Kidney epithelial cell (primary cell): ENCODE measurements around a stretch of chr20.

GRCh38 chr20:57552374-57553011 is 8.4 kb upstream of the PCK1 start:
- RAMPAGE, long total RNA, result no peak
- RRBS, result no CpG with 5 or more reads among the region's 9 CpGs

- RAMPAGE, long total RNA, result no peak
- RRBS, result no CpG with 5 or more reads among the region's 27 CpGs
Observed at GRCh38 chr20:57561288-57562368, 718 bp downstream of the PCK1 start.

- RAMPAGE, long total RNA, result no peak
- RRBS, result no CpG with 5 or more reads among the region's 30 CpGs
Observed at GRCh38 chr20:57562852-57563925, 2.3 kb downstream of the PCK1 start.

DNA sequence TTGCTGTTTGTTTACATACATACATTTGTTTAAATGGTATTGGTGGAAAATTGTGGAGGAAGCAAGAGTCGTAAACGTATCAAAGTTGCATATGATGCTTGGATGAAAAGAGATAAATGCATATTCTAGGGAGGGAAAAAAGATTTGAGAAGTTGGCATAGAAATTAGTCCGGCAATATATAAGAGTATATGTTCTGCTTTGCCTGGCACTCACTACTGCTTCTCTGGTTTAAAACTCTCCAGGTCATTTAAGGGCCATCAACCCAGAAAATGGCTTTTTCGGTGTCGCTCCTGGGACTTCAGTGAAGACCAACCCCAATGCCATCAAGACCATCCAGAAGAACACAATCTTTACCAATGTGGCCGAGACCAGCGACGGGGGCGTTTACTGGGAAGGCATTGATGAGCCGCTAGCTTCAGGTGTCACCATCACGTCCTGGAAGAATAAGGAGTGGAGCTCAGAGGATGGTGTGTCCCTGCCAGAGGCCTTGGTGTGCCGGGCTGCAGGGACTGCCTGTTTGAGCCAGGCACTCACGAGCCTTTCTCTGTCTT is 3.1 kb downstream of the PCK1 start:
- RAMPAGE, long total RNA, result no peak
- RRBS, result no CpG with 5 or more reads among the region's 13 CpGs

DNA sequence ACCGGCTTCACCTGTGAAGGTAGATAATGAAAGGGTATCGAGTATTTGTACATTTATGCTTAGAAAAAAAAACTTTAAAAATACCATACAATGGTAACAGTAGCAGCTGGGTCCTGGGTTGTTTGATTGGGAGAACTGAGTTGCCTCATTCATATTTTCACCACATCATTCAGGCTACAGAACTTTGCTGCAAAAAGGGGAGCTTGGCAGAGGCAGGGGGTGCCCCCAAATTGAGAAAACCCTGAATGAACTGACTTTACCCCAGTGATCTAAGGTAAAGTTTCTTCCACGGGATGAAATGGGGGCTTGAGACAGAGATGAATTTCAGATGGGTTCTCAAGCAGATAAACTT is 8.8 kb downstream of the PCK1 start:
- RAMPAGE, long total RNA, result no peak
- RRBS, result no CpG with 5 or more reads among the region's 3 CpGs

- RAMPAGE, long total RNA, result no peak
- RRBS, result 73% methylated on average over 2 of the region's 23 CpGs
Observed at GRCh38 chr20:57593574-57594443, 26.4 kb downstream of the ZBP1 start.

DNA sequence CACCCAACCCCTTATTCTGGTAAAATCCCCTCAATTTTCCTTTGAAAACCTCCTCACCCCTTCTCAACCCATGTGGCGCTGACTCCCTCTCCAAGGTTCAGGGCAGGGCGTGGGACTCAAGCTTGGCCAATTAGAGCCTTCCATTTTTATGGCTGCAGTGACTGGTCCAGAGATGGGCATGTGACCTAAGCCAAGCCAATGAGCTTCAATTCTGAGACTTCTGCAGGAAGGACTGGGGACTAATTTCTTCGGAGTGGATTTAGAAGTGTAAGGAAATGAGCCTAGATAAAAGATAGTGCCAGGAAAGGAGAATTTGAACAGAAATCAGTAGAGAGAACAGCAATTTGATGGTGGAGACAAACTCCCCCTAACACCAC is 10.0 kb upstream of the ZBP1 start:
- RAMPAGE, long total RNA, result no peak
- RRBS, result no CpG with 5 or more reads among the region's 3 CpGs

DNA sequence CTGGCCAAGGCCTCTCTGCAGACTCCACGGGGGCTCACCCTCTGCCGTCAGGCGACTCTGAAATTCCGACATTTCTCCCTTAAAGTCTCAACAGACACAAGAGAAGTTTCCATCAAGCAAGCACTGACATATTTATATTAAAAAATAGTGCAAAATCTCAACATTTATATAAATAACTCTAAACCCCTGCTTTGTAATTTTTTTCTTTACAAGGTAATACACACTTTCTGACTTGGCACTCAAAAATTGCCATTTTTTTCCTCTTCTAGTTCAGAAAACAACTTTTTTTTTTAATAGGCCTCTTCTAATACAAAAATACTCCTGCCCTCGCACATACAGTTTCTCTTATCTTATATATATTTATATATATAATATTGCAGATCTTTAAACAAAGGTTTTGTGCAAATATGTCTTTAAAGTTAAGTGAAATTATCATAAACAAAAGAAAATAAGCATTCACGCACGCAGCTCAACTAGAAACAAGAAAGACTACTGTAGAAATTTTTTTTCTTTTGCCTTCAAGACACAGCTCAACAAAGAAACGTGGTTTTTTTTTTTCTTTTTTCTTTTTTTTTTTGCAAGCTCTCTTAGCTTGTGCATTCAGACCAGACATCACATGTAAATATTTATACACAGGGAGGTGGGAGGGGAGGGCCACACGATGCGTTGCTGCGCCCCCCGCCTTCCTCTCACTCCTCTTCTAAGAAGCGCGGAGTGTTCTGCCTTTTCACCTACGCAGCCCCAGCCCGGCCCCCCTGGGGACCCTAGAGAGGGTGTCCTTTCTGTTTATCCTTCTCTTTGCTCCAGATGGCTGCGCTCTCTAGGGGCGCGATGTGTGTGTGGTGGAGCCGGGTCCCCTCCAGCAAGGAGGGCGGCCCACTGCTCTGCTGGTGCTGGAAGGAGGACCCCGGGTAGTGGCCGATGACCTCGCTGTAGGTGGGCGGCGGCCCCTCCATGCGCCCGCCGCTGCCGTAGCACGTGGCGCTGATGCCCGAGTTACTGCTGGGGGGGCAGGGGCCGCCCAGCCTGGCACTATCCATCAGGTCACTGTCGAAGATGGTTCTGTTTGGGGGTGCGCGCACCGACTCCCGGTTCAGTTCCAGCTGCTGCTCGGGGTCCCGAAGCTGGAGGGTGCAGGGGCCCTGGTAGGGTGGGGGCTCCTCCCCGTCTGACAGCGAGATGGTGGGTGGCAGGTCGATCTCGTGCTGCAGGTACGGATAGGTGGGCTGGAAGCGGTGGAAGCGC is 31.5 kb upstream of the ZBP1 start:
- RAMPAGE, long total RNA, result no peak
- RRBS, result 96% methylated on average over 3 of the region's 48 CpGs

DNA sequence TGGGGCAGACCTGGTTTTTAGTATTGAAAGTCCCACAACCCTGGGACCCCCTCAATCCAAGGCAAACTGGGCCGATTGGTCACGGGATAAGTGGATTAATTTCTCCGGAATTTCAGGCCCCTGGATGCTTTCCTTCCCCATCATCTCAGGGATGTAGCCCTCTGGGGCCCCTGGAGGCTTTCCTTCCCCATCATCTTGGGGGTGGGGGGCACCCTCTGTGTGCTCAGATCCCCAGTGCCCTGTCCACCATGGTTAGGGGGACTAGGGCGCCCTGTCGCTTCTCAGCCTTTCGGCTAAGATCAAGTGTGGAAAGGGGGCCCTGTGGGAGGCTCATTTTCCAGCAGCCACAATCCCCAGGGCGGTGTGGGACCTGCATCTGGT is 64.1 kb upstream of the PMEPA1 start:
- RAMPAGE, long total RNA, result no peak
- RRBS, result no CpG with 5 or more reads among the region's 7 CpGs

DNA sequence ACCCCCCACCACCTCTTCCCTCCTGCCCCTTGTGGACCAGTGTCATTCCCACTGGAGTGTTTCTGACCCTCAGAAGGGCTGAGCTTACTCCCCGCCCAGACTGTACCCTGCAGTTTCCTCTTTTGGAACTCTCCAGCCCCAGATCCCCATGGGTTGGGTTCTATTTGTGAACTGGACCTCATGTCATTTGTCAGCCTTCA is 92.4 kb upstream of the PMEPA1 start:
- RAMPAGE, long total RNA, result no peak
- RRBS, result no CpG with 5 or more reads among the region's 1 CpG

DNA sequence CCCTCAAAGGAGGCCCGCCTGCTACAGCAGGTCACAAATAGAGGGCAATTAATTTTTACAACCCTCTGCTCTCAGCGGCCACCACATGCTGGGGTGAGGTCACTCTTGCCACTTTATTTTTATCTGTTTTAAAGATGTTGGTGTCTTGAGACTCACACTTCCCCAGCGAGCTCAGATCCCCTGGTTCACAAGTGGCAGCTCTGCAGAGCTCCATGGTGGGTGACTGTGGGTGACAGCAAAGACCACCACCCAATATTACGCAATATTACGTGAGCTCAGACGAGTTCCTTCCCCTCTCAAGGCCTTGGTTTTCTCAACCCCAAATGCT is 193.1 kb upstream of the C20orf85 start:
- RAMPAGE, long total RNA, result no peak
- RRBS, result no CpG with 5 or more reads among the region's 6 CpGs

DNA sequence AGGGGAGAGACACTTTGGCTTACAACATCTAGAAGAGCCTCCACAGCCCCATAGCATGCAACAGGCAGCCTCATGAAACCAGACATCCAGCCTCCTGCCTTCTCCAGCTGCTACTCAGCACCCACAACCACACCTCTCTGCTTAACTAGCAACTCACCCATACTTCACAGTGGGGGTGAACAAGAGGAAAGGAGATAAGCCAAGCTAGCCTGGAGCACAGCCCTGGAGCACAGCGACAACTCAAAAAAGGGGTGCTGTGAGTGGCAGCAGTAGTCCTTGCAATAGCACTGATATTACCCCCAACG is 39.3 kb upstream of the ANKRD60 start:
- RAMPAGE, long total RNA, result no peak
- RRBS, result no CpG with 5 or more reads among the region's 2 CpGs

- RAMPAGE, long total RNA, result no peak
- RRBS, result no CpG with 5 or more reads among the region's 9 CpGs
Observed at GRCh38 chr20:58310377-58311119, 1.0 kb downstream of the RAB22A start.

DNA sequence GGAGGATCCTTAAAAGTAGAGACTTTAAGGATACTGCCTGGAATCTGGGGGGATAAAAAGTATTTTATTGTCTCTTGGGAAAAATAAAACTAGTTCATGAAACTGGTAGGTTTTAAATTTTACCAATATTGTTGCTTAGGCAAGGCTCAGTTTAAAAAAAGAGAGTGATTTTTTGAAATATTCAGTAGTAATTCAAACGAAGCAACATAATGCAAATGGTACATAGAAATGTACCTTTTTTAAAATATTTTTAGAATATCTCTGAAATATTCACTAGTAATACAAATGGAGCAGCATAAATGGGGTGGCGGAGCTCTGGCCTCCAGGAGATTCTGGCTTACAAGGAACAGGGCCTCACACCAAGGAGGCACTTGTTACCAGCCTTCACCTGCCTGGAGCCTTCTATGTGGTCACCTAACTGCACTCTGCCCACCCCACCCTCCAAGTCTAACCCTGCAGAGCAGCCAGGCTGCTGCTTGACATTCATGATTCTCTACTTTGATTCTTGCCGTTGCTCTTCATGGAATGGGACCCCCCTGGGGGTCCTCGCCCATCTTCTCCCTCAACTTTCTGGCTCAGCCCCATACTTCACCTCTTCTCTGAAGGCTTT is 27.0 kb downstream of the RAB22A start:
- RAMPAGE, long total RNA, result no peak
- RRBS, result no CpG with 5 or more reads among the region's 4 CpGs

DNA sequence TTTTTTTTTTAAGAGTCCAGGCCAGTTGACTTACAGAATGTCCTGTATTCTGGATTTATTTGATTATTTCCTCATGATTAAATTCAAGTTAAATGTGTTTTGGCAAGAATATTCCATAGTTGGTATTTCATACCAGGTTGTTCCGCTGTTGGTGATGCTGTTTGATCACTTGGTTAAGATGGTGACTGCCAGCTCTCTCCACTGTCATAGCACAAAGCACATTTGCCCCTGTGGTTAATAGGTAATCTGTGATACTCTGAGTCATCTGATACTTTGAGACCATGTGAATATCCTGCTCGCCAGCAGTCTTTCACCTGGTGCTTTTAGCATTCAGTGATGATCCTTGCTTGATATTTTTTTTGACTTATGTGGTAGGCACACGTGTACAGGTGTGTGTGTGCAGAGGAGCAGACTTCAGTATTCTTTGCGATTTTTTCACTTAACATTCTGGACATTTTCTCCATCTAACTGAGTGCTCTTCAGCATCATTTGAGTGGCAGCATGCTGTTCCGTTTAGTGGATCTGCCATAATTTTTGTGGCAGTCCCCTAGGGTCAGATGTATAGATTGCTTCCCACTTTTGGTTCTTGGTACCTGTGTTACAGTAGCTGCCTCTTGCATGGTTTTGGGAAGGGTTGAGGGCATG is 48.4 kb downstream of the VAPB start:
- RAMPAGE, long total RNA, result no peak
- RRBS, result no CpG with 5 or more reads among the region's 5 CpGs

- RAMPAGE, long total RNA, result no peak
- RRBS, result 2% methylated on average over 33 of the region's 54 CpGs
Observed at GRCh38 chr20:58650140-58650611, 907 bp upstream of the STX16 start.

GRCh38 chr20:58698559-58699523 is 6.2 kb downstream of the NPEPL1 start:
- RAMPAGE, long total RNA, result no peak
- RRBS, result no CpG with 5 or more reads among the region's 30 CpGs

DNA sequence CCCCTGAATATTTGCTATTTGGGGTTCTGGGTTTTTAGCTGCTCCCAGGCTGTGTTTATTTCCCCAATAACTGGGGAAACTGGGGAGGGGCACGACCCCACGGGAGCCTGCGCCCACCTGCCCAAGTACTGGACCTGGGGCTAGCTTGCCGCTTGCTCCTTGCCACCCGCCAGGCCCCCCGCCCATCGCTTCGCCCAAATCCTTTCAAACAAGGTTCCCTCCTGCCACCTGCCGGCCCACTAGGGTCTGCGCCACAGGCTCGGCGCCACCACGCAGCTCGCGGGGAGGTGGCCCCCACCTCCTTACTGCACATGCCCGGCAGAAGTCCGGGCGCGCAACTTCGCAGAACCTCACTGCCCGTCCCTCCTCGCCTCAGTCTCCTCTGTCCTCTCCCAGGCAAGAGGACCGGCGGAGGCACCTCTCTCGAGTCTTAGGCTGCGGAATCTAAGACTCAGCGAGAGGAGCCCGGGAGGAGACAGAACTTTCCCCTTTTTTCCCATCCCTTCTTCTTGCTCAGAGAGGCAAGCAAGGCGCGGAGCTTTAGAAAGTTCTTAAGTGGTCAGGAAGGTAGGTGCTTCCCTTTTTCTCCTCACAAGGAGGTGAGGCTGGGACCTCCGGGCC is 51.7 kb upstream of the GNAS start:
- RAMPAGE, long total RNA, result no peak
- RRBS, result 36% methylated on average over 16 of the region's 31 CpGs

DNA sequence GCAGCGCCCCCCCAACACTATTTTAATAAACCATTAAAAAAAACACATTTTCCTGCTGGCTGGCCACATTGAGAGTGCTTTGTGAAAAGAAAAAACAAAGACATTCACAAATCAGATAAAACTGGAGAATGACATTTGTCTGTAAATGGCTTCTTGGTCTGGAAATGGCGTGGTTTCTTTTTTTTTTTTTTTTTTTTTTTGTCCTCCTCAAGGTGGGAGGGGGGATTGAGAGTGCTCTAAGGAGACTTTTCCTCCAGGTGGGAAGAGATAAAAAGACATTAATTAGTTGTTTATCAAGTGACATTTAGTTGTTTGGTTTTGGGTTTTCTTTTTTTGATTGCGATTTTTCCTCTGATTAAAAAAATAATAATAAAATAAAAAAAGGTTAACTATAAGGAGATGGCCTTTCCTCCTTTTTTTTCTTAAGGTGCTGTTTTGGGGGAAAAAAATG is 1.7 kb downstream of the GNAS start:
- RAMPAGE, long total RNA, result no peak
- RRBS, result no CpG with 5 or more reads among the region's 3 CpGs

DNA sequence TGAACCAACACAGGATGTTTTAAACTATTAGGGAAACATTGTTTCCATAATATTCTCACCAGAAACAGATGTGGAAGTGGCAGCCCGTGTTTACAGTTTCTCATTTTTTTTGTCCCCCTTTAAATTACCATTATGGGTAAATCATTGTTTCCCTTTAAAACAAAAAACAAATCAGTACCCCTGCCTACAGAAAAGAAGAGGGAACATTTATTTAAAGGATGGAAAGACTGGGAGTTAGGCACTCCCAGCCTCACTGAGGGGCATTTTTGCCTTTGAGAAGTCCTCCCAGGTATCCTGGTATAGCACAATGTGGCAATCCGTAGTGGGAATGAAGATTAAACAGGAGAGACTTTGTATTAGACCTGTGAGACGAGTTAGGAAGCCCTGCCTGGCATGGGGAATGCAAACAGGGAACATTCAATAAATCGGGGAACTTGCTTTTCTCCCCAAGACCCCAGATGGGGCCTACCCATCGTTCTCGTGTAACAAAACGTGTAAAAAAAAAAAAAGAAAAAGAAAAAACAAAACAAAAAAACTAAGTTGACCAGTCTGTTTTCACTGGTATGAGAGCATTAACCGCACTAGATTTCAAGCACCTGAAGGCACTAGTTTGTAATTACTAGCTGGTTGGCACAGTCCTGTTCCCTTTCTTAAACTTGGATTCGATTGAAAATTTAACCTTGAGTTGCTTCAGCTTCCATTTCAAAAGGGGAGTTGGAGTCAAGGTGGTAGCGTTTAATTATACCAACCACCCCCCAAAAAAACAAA is 5.1 kb downstream of the GNAS start:
- RAMPAGE, long total RNA, result no peak
- RRBS, result no CpG with 5 or more reads among the region's 10 CpGs